HCT116 (cell line): Measurements from ENCODE around the genes CRB3, GPR108, INSR, PEX11G, PCP2 and CLEC4G.

GRCh38 chr19:6412563-6413085 is 12.0 kb downstream of the KHSRP start:
- RRBS: 90% methylated on average over 2 of the region's 13 CpGs

DNA sequence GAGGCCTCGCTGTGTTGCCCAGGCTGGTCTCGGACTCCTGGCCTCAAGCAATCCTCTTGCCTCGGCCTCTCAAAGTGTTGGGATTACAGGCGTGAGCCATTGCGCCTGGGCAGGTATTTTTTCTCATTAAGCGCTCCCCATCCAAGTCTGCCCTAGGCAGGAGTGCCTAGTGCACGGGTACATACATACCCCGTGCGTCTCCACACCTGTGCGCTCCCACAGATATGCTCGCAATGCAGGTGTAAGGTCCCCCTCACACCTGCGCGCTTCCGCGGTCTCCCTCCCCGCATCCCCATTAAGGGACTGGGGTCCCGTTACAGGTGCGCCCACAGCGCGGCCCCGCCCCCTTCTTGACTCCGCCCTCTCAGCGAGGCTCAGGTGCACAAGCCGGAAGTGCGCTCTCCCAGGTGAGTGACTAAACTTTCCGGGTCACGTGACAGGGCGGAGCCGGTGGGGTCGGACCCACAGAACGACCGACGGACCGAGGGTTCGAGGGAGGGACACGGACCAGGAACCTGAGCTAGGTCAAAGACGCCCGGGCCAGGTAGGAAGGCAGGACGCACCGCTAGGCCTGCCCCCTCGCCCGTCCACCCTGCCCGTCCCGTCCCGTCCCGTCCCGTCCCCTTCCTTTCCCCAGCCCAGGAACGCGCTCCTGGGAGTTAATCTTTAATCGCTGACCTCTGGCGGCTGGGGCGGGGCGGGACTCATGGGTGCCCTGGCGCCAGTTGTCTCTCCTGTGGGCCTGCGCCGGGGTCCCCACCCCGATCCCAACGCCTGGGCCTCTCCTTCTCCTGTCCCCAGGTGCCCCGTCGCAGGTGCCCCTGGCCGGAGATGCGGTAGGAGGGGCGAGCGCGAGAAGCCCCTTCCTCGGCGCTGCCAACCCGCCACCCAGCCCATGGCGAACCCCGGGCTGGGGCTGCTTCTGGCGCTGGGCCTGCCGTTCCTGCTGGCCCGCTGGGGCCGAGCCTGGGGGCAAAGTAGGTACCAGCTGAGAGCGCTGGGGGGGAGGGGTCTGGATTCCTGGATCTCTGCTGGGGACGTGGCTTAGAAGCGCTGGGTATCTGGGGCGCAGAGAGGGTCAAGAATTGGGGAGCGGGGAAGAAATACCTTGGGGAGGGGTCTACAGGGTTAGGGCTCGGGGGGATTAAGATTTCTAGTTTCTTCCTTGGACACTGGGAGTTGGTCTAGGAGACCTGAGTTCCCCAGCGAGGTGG is at the start of gene CRB3:
Gene CRB3 (plus strand): TSS at position 465 of the 1,214 bp plus-strand sequence.
- RRBS: 1% methylated on average over 22 of the region's 81 CpGs

- RRBS: no CpG with 5 or more reads among the region's 28 CpGs
These were observed 9.8 kb downstream of the C3 start for GRCh38 chr19:6710619-6711075.

DNA sequence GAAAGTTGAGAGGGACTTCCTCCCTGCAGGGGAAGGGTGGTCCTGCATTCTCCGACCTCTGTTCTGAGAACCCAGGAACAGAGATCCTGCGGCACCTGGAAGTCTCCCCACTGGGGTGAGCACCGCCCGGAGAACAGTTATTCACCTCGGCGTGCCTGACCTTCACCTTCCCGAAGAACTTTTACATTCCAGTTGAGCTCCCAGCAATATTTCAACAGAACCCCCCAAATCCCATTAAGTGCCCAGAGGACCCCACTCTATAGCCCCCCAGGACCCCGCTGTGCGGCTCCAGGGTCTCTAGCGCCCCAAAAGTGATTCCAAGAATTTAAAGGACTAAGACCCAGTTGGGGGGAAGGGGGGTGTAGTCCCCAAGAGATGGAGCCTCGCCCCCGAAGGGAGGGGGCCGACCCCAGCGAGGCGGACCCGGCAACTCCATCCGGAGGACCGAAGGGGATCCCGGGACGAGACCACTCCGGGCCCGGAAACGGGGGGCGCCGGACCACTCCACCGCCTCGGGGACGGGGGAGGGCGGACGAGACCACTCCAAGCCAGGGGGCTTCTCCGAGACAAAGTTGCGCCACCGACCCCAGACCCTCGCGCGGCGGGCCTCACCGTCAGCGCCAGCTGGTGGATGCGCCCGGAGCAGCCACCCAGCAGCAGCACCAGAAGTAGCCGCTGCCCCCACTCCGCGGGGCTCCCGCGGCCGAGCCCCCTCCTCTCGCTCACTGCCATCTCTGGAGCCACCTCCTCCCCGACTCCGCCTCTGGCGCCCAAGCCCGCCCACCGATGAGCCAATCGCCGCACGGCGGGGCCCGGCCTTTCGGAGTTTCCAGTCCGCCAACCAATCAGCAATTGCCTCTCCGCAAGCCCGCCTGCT is at the start of gene GPR108:
Gene GPR108 (minus strand): TSS at position 736 of the 877 bp plus-strand sequence.
- RRBS: 2% methylated on average over 4 of the region's 62 CpGs

GRCh38 chr19:6744909-6745375 is 5.5 kb downstream of the TRIP10 start:
- RRBS: 13% methylated on average over 8 of the region's 23 CpGs

DNA sequence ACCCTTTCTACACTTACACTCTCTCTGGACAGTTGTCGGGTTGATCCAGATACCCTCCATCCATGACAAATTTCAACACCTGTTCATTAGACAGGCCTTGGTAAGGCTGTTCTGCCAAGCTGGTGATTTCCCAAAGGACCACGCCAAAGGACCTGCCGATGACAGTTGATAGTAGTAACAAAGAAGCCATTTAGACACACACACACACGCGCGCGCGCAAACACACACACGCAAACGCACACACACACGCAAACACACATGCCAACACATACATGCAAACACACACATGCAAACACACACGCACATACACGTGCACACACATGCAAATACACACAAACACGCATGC is 49.9 kb downstream of the ZNF557 start:
- RRBS: no CpG with 5 or more reads among the region's 14 CpGs

GRCh38 chr19:7197078-7197713 is 97.0 kb downstream of the INSR start:
- RRBS: no CpG with 5 or more reads among the region's 29 CpGs

DNA sequence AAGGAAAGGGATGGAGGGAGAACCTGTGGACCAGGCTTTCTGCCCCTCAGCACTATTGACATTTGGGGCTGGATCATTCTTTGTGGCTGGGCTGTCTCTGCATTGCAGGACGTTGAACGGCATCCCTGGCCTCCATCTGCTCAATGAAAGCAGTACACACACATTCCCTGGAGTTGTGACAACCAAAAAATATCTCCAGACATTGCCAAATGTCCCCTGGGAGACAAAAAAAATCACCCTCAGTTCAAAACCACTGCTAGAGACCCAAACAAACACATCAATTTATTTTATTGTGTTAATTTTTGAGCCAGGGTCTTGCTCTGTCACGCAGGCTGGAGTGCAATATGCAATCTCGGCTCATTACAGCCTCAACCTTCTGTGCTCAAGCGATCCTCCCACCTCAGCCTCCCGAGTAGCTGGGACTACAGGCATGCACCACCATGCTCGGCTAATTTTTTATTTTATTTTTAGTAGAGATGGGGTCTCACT is 43.2 kb downstream of the INSR start:
- RRBS: no CpG with 5 or more reads among the region's 7 CpGs

DNA sequence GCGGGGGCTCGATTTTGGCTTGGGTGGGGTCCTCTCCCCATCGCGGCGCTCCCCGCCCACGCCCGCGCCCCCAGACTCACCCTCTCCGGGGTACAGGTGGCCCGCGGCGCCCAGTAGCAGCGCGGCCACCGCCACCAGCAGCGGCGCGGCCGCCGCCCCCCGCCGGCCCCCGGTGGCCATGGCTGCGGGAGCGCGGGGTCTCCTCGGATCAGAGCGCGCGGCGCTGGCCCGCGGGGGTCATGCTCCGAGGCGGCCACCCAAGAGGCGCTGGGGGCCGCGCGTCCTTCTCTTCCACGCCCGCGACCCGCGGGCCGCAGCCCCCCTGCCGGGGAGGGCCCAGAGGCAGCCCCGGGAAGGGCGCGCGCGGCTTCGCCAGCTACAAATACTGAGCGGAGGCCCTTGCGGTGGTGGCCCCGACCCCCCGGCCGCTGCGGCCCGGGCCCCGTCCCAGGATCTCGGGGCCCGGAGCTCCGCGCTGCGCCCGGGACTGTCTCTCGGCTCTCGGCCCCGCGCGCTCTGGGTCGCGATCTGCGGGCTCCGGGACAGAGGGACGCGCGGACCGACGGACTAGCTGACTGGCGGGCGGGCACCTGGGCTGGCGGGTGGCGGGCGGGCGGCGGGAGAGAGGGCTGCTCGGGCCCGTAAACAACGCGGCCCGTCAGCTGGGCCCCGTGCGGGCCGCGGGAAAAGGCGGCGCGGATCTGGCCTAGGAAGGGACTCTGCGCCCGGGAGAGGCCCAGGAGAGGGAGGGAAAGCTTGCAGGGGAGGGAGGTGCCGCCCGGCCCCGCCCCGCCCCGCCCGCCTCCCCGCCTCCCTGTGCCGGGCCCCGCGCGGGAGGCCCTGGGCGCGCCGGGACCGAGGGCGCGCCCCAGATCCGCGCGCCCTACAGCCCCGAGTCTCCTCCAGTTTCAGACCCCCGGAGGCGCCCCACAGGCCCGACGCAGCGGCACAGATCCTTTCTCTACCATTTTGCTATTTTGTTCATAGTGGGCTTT is at the start of gene INSR:
Gene INSR (minus strand): TSS at position 703 of the 995 bp plus-strand sequence.
- RRBS: under 1% methylated on average over 50 of the region's 128 CpGs

DNA sequence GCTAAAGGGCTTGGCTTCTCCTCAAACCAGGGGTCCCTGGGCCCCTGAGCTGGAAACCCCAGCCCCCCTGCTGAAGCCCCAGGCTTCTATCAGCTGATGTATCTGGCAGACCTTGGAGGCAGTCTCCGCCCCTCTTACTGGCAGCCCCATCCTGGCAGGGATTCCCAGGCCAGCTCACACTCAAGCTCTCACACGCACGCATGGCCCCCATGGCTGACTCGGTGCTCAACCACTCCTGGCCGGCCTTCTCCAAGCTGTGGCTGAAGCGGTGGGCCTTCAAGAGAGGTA is 6.6 kb downstream of the ARHGEF18 start:
- RRBS: no CpG with 5 or more reads among the region's 6 CpGs

DNA sequence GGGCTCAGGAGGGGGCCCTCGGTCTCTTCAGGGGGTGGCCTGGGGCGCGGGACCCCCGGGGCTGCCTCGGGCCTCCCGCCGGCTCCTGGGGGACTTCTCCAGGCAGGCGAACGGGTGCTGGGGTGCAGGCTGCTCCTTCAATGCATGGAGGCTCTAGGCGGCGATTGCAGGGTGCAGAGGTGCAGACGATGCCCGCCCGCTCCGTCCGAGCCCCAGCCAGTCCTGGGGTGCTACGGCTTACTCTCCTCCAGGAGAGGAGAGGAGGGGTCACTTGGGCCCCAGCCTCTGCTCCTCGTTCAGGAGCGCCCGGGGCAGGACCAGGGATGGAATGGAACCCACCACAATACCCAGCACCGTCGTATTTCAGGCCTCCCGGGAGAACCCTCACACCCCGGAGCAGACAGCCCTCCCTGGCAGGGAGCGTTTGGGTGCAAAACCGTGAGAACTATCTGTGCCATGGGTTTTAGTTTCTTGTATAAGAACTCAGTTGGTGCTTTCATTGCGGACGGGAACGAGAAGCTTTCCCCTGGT is 46.6 kb downstream of the ARHGEF18 start:
- RRBS: 2% methylated on average over 4 of the region's 29 CpGs

- RRBS: 1% methylated on average over 8 of the region's 40 CpGs
These were observed at the start of gene PEX11G for GRCh38 chr19:7488886-7489348. Gene PEX11G, minus strand, starts transcription at chr19:7489035.

- RRBS: no CpG with 5 or more reads among the region's 23 CpGs
These were observed 698 bp upstream of the PEX11G start for GRCh38 chr19:7489349-7490116.

DNA sequence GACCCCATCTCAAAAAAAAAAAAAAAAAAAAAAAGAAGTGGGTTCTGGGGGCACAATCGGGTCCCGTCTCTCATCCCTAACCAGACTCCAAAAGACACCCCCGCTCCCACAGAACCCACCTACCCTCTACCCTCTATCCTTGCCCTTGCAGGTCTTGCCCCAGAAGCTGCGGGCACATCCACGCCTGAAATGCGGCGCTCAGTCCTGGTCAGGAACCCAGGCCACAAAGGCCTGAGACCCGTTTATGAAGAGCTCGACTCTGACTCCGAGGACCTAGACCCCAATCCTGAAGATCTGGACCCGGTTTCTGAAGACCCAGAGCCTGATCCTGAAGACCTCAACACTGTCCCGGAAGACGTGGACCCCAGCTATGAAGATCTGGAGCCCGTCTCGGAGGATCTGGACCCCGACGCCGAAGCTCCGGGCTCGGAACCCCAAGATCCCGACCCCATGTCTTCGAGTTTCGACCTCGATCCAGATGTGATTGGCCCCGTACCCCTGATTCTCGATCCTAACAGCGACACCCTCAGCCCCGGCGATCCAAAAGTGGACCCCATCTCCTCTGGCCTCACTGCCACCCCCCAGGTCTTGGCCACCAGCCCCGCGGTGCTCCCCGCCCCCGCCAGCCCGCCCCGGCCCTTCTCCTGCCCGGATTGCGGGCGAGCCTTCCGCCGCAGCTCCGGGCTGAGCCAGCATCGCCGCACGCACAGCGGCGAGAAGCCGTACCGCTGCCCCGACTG is 3.2 kb upstream of the MCOLN1 start:
- RRBS: 98% methylated on average over 8 of the region's 49 CpGs

DNA sequence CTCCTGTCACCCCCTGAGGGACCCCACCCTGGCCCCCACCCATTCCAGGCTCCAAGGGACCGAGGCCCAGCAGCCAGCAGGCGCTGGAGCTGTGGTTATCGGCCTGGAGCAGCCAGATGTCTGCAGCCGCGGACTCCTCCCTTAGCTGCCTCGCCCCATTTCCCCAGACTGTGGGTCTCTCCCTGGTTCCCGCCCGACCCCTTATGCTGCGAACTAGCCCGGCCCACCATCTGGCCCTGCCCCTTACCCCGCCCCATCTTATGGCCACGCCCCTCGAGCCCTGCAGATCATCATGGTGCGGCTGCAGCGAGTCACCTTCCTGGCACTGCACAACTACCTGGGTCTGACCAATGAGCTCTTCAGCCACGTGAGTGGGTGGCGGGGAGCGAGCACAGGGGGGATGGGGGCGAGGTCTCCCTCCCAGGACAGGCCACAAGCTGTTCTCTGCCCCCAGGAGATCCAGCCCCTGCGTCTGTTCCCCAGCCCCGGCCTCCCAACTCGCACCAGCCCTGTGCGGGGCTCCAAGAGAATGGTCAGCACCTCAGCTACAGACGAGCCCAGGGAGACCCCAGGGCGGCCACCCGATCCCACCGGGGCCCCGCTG is 5.7 kb downstream of the PNPLA6 start:
- RRBS: no CpG with 5 or more reads among the region's 28 CpGs

- RRBS: no CpG with 5 or more reads among the region's 5 CpGs
These were observed 11.0 kb downstream of the XAB2 start for GRCh38 chr19:7618335-7618759.

- RRBS: no CpG with 5 or more reads among the region's 11 CpGs
These were observed 677 bp downstream of the PET100 start for GRCh38 chr19:7630248-7630692.

- RRBS: no CpG with 5 or more reads among the region's 10 CpGs
These were observed at the start of gene PCP2 for GRCh38 chr19:7633373-7634122. Gene PCP2, minus strand, starts transcription at chr19:7633719.

DNA sequence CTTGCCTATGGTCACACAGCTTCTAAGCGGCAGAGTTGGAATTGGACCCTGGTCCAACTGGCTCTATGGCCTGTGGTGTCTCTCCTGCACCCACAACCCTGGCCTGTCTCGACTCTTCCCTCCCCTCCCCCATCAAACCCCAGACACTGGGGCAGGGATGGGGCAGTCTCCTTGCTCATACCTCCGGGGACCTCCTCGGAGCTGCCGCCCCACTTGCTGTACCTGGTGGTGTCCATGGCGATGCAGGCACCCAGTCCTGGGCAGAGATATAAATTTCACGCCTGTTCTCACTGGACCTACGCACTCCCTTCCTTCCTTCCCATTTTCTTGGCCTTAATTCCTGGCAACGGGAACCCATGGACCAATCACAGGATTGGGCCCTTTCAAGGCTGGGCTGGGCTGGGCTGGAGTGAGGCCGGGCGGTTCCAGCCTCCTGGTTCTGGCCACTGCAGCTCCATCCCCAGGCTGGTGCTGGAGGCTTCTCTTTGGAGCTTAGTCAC is at the start of gene CLEC4G:
Gene CLEC4G (minus strand): TSS at position 244 of the 500 bp plus-strand sequence.
- RRBS: no CpG with 5 or more reads among the region's 11 CpGs

DNA sequence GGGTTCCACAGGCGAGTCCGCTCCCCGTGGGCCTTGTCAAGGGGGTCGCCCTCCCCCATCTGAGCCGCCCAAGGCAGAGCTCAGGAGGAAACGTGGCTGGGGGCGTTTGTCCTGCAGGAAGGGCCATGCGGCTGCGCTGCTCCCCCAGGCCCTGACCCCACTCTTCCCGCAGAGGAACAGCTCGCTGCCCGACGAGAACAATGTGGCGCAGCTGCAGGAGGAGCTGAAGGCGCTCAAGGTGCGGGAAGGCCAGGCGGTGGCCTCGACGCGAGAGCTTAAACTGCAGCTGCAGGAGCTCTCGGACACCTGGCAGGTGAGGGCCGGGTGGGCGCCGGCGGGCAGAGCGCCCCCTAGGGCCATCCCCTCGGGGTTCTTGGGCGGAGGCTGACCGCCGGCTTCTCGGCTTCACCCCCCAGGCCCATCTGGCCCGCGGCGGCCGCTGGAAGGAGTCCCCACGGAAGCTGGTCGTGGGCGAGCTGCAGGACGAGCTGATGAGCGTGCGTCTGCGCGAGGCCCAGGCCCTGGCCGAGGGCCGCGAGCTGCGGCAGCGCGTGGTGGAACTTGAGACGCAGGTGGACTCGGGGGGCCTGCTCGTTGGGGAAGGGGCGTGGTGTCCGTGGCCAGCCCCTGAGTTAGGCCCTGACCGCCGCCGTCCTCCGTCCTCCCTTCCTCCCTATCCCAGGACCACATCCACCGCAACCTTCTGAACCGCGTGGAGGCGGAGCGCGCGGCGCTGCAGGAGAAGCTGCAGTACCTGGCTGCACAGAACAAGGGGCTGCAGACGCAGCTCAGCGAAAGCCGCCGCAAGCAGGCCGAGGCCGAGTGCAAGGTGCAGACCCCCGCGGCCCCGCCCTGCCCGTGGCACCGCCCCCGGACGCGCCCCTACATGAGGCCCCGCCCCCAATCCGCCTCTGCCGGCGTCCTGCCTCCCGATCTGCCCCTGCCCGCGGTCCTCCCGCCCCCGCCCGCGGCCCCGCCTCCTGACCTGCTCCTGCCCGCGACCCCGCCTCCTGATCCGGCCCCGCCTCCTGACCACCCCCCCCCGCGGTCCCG is 12.2 kb downstream of the PRR36 start:
- RRBS: 19% methylated on average over 18 of the region's 100 CpGs